ENCODE results near the gene FOXI2.

DNA sequence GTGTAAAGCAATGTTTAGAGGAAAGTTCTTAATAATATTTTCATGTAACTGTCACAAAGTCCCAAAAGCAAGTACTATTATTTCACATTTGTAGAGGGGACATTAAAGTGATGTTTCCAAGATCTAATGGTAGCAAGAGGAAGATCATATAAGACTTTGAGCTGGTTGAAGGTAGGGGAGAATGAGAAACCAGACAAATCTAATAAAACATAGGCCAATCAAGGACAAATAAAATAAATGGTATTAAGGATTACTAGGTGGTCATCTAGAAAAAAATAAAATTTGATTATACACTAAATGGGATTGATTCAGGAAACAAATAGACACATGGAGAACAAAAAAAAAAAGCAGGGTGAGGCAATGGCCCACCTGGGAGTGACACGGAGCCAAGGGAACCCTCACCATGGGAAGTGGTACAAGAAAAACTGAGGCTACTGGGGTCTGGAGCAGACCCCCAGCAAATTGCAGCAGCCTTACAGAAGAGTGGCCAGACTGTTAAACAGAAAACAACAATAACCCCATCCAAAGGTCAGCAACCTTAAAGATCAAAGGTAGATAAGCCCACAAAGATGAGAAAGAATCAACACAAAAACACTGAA, 128.3 kb downstream of the FANK1 start:
- PRO-cap, result no peak

DNA sequence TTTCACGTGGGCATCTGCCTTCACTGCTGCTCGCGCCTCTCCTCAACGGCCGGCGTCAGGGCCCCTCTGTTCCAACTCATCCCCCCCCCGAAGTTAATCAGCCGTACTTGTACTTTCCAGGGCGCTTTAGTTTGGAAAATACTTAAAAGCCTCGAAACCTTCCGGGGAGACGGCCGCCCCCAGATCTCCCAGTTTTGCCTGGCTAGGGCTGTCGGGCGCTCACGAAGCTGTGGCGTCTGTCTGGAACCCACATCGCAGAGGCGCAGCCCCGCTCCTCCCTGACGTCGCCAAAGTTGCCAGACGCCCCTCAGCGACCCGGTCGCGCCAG, 983 bp downstream of the INSYN2A start:
- PRO-cap, result no peak

DNA sequence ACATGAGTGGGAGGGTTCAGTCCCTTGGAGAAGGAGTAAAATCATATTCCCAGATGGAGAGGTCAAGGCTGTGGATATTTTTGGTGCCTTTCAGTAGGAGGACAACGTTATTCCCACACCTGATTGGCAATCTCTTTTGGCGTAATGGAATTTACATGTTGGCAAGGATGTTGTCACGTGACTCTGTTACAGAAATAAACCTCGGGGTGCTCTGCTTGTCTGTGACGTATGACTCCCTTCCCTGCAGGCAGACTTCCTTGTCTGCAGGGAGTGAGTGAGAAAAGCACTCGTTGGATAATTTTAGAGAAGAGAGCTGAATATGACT, 27.7 kb downstream of the NPS start:
- PRO-cap, result no peak

- PRO-cap, result no peak
Observed at GRCh38 chr10:127736813-127737854, at the start of gene FOXI2. FOXI2 (plus strand) TSS chr10:127737185.

- PRO-cap, result no peak
Observed at GRCh38 chr10:127921714-127922158, 14.8 kb downstream of the PTPRE start.

- PRO-cap, result no peak
Observed at GRCh38 chr10:127986981-127987689, 80.2 kb downstream of the PTPRE start.

- PRO-cap, result no peak
Observed at GRCh38 chr10:127996593-127997508, 89.9 kb downstream of the PTPRE start.

GRCh38 chr10:128048739-128049325, 77.4 kb downstream of the MKI67 start:
- PRO-cap, result no peak

- PRO-cap, result no peak
Observed at GRCh38 chr10:128064820-128065176, 61.4 kb downstream of the MKI67 start.

- PRO-cap, result no peak
Observed at GRCh38 chr10:128065177-128065482, 61.1 kb downstream of the MKI67 start.

- PRO-cap, result no peak
Observed at GRCh38 chr10:128103568-128104513, 22.4 kb downstream of the MKI67 start.

DNA sequence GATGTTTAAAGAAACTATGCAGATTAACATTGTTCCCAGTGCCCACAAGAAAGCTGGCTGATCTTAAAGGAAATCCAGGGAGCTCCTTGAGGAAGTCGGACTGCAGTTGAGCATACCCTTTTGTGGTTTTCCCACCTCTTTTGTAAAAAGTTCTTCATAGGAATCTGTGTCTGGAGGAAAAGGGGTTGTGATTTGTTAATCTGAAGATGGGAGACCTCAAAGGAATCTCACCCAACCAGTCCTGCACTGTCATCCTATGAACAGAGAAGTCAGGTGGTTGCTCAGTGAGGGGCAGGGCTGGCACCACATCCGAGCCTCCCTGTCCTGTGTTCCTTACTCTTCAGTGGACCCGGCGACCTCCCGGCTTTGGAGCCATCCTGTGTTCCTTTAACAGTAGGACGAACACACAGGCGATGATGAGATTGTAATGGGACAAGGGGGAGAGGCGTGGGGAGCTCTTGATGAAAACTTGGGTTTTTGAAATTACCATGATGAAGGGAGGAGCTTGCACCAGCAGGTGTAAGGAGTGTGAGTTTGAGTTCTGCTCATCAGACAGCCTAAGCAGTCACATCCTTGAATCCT, 2.8 kb upstream of the MGMT start:
- PRO-cap, result no peak

DNA sequence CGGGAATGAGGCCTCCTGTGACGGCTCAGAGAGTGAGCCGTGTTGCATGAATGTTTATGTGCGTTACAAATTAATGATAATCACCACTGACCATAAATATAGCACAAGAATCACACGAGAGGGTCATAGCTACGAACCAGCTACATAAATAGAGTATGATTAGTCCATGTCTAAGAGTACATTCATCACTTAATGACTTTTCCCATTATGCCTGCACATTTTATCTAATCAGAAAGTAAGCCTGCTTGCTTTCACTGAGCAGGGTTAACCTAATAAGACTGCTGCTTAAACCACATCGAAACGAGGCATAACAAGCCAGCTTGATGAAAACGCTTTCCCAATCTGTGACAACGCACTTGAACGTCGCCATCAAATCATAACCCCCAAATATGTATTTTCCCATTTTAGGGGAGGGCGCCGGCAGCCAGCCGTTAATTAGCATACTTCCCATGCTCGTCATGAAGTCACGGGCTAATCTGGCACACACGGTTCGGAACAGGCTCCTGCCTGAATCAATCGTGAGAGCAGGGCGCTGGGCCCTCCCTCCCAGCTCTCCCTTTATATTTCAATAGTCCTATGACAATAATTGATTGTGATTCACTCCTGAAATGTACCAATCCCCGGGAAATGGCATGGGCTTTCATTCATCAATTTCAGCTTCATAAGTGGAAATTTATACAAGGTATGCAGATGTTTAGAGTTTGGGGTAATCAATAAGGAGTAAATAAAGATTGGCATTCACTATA, 71.4 kb downstream of the EBF3 start:
- PRO-cap, result no peak

DNA sequence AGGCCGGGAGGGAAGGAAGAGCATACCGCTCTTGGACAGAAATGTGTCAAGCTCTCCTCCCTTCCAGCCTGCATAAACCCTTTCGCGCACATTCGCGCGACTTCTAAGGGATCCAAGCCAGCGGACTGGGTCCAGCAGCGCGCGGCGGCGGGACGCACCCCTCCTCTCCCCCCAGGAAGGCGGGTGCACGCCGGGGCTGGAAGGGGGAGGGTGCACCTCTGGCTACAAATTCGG, 6.6 kb upstream of the EBF3 start:
- PRO-cap, result no peak

DNA sequence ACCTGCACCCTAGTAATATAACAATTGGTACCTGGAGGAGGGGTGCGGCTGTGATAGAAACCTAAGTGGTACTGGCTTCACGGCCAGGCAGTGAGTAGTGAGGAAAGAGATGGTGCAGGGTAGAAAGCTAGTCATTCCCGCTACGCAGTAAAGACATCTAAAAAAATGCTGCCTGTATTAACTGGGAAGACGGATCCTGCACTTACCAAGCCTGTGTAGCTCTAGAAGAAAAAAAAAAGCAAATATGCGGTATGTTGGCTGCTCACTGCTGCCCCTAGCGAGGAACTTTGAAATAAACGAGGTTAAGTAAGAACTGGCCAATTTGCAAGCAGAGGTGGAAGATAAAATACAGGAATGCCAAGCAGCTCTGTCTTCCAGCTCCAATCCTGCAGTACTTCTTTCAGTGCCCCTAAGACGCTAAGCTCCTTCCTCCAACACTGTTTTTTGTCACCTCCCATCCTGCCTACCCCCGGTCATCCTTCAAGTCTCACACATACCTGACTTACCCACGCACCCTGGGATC, 945 bp downstream of the C10orf143 start:
- PRO-cap, result unidirectional peak, plus-strand start at position 331 of the sequence

- PRO-cap, result no peak
Observed at GRCh38 chr10:131081197-131081796, 230.2 kb downstream of the TCERG1L start.

- PRO-cap, result no peak
Observed at GRCh38 chr10:131311808-131312865, 616 bp upstream of the TCERG1L start.

- PRO-cap, result no peak
Observed at GRCh38 chr10:131676736-131677167, 224.1 kb upstream of the PPP2R2D start.

- PRO-cap, result no peak
Observed at GRCh38 chr10:131874847-131875466, 25.9 kb upstream of the PPP2R2D start.

DNA sequence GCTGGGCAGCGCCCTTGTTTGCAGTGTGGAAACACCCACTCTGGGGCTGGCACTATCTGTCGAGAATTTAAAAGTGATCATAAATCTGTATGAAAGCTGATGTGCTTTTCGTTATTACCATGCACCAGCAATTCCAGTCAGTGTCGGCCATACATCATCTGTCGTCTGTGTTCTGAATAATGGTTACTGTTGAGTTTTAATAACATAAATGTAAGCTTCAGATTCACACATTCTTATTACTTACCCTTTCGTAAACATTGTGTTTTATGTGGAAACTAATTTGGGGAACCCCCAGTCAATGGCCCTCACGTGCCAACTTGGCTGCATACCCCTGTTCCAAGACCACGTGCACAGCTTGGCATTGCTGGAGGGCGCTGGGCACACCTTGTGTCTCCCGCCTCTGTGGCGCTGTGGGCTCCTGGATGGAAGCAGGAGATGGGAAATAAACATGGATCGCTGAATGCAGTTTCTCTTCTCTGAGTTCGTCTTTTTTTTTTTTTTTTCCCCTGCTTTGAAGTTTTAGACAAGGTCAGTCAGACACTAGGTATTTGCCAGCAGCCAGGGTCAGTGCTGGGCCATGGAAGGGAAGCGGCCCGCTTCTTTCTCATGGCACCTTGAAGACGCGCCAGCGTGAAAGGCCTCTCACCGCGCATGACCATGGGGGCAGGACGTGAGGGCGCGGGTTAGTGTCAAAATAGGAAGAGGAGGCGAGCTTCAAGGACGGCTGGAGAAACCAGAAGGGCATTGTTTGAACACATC, 27.4 kb downstream of the BNIP3 start:
- PRO-cap, result no peak

Measured in Calu3 (cell line).